Uterus (tissue), 7 donors: ENCODE measurements around the gene AK8.

GRCh38 chr9:131576794-131577810 lies 31.8 kb downstream of the PRRT1B start:
- PRO-cap, 4 experiments: no peak in any of the 4 experiments
- RAMPAGE, long total RNA, 2 experiments: no peak in any of the 2 experiments
- RRBS: no CpG with 5 or more reads among the region's 26 CpGs

DNA sequence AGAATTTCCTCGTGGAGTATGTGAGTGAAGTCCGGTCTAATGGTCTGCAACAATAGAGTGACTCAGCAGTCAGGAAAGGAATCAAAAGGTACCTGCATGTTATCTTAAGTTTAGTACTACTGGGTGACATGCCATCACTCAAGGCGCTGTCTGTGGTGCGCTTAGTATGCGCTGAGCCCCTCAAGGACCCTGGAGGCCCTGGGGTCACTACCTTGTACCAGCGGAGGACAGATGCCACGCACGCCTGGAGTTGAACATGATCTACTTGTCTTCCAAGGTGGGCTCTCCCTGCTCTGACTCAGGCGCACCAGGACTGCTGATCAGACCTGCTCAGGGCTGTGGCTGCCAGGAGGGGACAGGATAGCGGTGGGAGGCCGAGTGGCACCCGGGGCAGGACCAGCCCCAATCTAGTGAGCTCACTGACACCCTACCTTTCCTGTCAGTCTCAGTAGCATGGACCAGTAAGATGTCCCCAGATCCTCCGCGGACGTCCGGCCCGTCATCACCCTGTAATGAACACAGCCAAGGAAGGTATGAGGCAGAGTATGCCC lies 50.6 kb downstream of the PRRT1B start:
- PRO-cap, 4 experiments: no peak in any of the 4 experiments
- RAMPAGE, long total RNA, 2 experiments: no peak in any of the 2 experiments
- RRBS: 90% methylated on average over 5 of the region's 17 CpGs

DNA sequence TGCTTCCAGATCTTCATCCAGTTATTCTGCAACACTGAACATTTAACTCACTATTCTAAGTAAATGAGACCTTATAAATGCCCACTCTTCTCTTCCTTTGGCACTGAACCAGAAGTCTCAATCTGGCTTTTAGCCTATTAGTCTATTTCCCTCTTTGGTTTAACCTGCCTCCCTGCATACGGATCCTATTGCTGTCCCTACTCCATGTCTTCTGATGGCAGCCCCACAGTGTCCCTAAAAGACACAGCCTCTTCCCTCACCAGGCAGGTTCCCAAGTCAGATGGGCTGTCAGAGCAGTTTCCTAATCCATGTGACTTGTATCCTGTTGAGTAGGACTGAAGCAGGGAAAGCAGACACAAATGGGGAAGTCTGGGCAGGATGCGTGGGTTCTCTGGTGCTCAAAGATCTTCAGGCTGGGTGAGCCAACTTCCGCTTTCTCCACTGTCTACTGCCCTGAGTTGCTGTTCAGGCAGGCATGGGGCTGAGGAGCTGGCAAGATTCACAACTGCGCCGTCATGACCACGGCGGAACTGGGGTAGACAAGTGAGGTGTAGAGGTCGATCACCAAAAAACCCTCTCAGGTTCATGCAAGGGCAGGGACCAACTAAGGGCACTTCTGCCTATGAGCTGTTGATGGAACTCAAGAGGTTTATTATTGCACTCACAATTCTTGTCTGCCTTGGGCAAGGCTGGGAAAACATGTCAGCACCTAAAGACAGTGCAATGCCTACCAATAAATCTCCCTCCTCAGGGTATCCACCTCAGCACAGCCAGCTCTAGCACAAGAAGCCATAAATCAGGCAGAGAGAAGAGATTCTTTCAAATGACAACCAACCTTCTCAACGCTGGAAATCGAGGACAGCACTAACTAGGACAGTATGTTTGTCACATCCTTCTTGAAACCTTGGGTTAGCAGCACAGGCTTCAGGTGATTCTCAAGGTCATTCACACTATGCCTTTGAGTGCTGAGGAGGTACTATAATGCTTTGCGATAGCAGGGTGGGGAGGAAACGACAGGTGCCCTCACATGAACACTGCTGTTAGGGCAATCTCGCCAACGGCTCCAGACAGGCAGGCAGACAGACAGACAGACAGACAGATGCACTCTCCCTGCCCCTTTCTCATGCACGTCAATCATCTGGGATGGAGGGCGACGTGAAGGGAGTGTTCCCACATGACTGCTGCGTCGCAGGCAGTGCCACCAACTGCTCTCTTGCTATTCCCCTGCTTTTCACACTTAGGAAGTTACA lies 83.3 kb downstream of the RAPGEF1 start:
- PRO-cap, 4 experiments: peak in 3 of 4 experiments; most common plus-strand start position 441 of the sequence (in 2); most common minus-strand start position 213 of the sequence (in 3)
- RAMPAGE, long total RNA, 2 experiments: no peak in any of the 2 experiments
- RRBS: no CpG with 5 or more reads among the region's 19 CpGs

DNA sequence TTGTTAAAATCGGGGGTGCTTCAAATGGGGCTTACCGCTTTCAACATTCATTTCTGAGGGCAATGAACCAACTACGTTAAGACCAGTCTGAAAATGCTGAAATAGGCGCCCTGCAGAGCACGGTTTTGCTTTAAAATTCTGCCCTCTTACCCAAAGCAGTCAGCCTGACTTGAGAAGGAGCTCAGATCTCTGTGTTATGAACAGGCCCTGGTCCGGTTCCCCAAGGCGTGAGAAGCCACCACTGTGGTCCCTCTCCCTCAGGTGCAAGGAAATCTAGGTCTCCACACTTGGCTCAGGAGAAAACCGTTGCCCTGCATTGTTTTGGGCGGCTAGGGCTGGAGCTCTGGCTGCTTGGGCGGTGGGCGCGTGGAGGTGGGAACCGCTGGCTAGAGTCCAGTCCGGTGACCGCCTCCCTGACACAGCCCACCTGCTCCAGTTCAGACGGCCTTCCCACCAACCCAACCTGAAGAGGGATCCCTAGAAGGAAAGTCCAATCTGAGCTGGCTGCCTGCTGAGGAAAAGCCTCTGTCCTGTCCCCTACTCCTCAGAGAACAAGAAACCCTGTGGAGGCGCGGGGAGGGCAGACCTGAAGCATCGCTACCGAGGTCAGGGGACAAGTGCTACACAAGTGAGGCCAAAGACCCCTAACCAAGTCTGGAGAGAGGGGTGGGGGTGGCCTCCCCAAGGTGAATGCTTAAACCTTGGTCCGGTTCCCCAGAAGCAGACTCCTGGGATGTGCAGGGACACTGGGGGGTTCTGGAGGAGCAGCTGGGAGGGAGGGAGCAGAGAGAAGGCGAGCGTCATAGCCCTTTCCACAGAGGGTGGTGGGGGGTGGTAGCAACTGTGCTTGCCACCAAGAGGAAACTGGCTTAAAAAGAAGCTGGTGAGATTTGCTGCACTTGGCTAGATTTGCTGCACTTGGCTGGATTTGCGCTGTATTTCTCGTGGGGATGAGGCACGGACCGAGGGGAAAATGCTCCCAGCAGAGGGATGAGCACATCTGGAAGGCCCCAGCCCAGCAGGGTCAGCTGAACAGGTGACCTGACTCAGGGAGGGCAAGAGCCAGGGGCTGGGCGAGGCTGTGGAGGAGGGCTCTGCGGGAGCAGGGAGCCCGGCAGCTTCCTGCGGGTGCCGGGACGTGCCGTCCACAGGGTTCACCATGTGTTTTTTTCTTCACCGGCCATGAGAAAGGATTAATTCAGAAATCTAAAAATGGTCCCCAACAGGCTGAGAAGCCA lies 65.2 kb downstream of the RAPGEF1 start:
- PRO-cap, 4 experiments: no peak in any of the 4 experiments
- RAMPAGE, long total RNA, 2 experiments: no peak in any of the 2 experiments
- RRBS: 50% methylated on average over 1 of the region's 35 CpGs

DNA sequence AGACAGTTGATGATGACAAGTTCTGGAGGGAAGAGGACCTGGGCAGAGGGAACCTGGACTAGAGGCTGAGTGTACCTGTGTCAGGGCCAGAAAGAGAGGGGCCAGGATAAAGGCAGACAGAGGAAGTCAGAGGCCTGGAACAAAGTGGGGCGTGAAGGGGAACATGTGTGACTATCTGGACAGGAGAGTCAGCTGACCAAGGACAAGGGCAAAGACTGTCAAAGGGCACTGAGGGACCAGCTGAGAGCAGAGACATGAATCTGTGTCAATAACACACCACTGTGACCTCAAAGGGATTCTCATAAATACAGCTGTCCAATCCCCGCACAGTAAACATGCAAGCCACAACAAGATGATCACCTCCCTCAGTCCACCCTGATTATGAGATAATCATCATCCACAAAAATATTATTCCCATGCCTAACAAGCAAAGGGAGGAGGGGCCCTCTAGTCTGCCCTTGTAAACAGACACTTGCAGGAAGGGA lies 42.0 kb downstream of the RAPGEF1 start:
- PRO-cap, 4 experiments: no peak in any of the 4 experiments
- RAMPAGE, long total RNA, 2 experiments: no peak in any of the 2 experiments
- RRBS: no CpG with 5 or more reads among the region's 2 CpGs

- PRO-cap, 4 experiments: no peak in any of the 4 experiments
- RAMPAGE, long total RNA, 2 experiments: no peak in any of the 2 experiments
- RRBS: no CpG with 5 or more reads among the region's 8 CpGs
Measured at GRCh38 chr9:131824279-131824478, 84.3 kb upstream of the RAPGEF1 start.

DNA sequence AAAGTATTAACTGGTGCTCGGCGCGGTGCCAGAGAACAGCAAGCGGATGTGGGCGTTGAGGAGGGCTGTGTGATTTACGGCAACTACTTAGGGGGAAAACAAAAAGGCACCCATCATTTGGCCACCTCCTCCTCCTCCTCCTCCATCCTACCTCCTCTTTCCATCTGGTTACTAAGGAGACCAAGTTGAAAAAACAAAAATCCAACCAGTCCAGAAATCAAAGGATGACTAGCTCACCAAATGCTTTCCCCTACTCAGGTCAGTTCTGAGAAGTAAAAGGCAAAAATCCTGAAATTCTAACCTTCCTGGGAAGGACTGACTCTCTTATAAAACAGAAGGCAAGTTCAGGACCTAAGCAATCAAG lies 1.2 kb downstream of the MED27 start:
- PRO-cap, 4 experiments: no peak in any of the 4 experiments
- RAMPAGE, long total RNA, 2 experiments: no peak in any of the 2 experiments
- RRBS: no CpG with 5 or more reads among the region's 6 CpGs

DNA sequence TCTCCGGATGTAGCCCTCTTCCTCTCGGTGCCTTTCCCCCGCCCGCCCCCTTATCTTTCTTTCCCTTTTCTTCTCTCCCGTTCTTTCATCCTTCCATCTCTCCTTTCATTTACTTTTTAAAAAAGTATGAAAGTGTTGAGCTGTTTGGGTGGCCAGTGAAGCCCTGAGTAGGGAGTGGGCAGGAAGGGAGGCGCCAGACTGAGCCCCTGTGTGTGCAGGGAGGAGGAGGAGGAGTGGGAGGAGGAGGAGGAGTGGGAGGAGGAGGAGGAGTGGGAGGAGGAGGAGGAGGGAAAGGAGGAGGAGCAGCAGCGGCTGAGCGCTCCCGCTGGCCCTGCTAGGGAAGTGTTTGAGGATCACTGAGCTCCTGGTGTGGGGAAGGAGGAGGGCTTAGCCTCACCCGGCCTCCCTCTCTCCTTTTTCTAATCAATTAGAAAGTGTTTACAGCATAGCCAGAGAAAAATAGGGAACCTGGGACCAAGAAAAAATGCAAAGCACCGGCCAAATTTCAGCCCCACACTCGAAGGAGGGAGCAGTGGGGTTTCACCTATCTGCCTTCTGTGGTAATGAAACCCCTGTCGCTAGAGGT lies 23.8 kb downstream of the NTNG2 start:
- PRO-cap, 4 experiments: no peak in any of the 4 experiments
- RAMPAGE, long total RNA, 2 experiments: no peak in any of the 2 experiments
- RRBS: 12% methylated on average over 4 of the region's 13 CpGs

GRCh38 chr9:132806954-132807587 lies 71.0 kb downstream of the AK8 start:
- PRO-cap, 4 experiments: no peak in any of the 4 experiments
- RAMPAGE, long total RNA, 2 experiments: no peak in any of the 2 experiments
- RRBS: no CpG with 5 or more reads among the region's 12 CpGs

GRCh38 chr9:132877981-132878525 lies at the start of gene AK8:
TSS of gene AK8 (minus strand) at chr9:132878284.
- PRO-cap, 4 experiments: peak in 4 of 4 experiments; most common plus-strand start chr9:132878348 (in 3); most common minus-strand start chr9:132878284 (in 4)
- RAMPAGE, long total RNA, 2 experiments: no peak in any of the 2 experiments
- RRBS: 2% methylated on average over 37 of the region's 72 CpGs

- PRO-cap, 4 experiments: no peak in any of the 4 experiments
- RAMPAGE, long total RNA, 2 experiments: start-site peak on the plus strand in 1 of 2 experiments, at chr9:133056018-133056089 at its widest, 14 reads per replicate
- RRBS: no CpG with 5 or more reads among the region's 17 CpGs
Measured at GRCh38 chr9:133055708-133056247, 6.0 kb upstream of the CEL start.

DNA sequence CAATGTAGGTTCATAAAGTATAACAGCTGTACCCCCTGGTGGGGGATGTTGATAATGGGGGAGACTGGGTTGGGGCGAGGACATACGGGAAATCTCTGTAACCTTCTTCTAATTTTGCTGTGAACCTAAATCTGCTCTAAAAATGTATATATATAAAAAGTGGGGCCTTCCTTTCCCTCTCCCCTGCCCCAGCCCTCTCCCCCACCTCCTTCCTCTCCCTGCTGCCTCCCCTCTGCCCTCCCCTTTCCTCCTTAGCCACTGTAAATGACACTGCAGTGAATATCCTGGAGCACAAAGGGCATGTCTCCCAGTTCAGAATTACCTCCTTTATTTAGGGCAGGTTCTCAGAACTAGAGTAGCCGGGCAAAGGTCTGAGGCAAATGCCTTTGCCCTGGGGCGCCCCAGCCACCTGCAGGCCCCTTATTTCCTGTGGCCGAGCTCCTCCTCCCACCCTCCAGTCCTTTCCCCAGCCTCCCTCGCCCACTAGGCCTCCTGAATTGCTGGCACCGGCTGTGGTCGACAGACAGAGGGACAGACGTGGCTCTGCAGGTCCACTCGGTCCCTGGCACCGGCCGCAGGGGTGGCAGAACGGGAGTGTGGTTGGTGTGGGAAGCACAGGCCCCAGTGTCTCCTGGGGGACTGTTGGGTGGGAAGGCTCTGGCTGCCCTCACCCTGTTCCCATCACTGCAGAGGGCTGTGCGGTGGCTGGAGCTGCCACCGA lies 19.3 kb downstream of the CEL start:
- PRO-cap, 4 experiments: no peak in any of the 4 experiments
- RAMPAGE, long total RNA, 2 experiments: no peak in any of the 2 experiments
- RRBS: no CpG with 5 or more reads among the region's 15 CpGs

GRCh38 chr9:133100077-133101081 lies 20.7 kb downstream of the RALGDS start:
- PRO-cap, 4 experiments: no peak in any of the 4 experiments
- RAMPAGE, long total RNA, 2 experiments: no peak in any of the 2 experiments
- RRBS: 95% methylated on average over 3 of the region's 16 CpGs

DNA sequence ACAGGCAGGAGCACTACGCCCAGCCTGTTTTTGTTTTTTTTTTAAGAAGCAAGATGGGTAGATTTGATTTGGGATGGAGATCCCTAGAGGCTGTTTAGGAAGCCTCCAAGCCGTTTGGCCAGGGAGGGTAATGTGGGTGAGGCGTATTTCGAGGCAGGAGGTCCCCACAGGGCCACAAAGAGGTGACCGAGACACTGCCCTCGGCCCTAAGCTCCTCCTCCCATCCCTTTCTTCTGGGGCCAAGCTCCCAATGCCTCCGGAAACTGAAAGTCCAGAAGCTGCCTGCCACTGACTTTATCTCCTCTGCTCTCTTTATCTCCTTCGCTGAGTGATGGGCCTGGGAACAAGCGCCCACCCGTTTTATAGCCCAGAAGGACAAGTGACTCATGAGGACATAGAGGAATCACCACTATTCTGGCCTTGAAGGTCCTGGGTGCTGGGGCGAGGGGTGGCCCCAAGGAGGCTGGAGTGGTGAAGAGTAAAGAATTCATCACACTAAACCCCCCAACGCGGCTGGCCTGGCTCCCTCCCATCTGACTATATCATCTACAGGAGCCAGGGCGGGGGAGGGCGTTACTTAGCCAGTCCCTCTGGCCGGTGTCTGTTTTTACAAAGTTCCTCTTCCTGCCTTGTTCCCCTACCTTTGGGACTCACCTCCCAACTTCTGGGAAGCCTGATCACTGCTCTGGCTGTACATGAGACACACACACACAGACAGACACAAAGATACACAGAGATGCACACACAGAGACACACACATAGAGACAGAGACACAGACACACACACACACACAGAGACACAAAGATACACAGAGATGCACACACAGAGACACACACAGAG lies 2.2 kb upstream of the RALGDS start:
- PRO-cap, 4 experiments: peak in 1 of 4 experiments; most common plus-strand start position 260 of the sequence (in 1)
- RAMPAGE, long total RNA, 2 experiments: no peak in any of the 2 experiments
- RRBS: no CpG with 5 or more reads among the region's 16 CpGs

GRCh38 chr9:133133684-133134568 lies 12.9 kb upstream of the RALGDS start:
- PRO-cap, 4 experiments: peak in 4 of 4 experiments; most common plus-strand start chr9:133133976 (in 2); most common minus-strand start chr9:133133803 (in 2)
- RAMPAGE, long total RNA, 2 experiments: no peak in any of the 2 experiments
- RRBS: no CpG with 5 or more reads among the region's 24 CpGs

GRCh38 chr9:133140195-133140470 lies 19.1 kb upstream of the RALGDS start:
- PRO-cap, 4 experiments: no peak in any of the 4 experiments
- RAMPAGE, long total RNA, 2 experiments: no peak in any of the 2 experiments
- RRBS: no CpG with 5 or more reads among the region's 3 CpGs

GRCh38 chr9:133256590-133257617 lies 47.9 kb upstream of the OBP2B start:
- PRO-cap, 4 experiments: peak in 1 of 4 experiments; most common plus-strand start chr9:133256979 (in 1); most common minus-strand start chr9:133256859 (in 1)
- RAMPAGE, long total RNA, 2 experiments: no peak in any of the 2 experiments
- RRBS: no CpG with 5 or more reads among the region's 32 CpGs

GRCh38 chr9:133278591-133279183 lies 57.3 kb downstream of the SURF6 start:
- PRO-cap, 4 experiments: no peak in any of the 4 experiments
- RAMPAGE, long total RNA, 2 experiments: no peak in any of the 2 experiments
- RRBS: no CpG with 5 or more reads among the region's 6 CpGs

GRCh38 chr9:133349298-133349889 lies 1.4 kb downstream of the RPL7A start:
- PRO-cap, 4 experiments: peak in 1 of 4 experiments; most common plus-strand start chr9:133349396 (in 1)
- RAMPAGE, long total RNA, 2 experiments: start-site peak on the minus strand in 1 of 2 experiments, at chr9:133349583-133349604 at its widest, 48 reads per replicate
- RRBS: no CpG with 5 or more reads among the region's 13 CpGs

GRCh38 chr9:133372863-133373387 lies 2.9 kb downstream of the SURF4 start:
- PRO-cap, 4 experiments: no peak in any of the 4 experiments
- RAMPAGE, long total RNA, 2 experiments: no peak in any of the 2 experiments
- RRBS: no CpG with 5 or more reads among the region's 12 CpGs